Epithelial cell of prostate (primary cell): ENCODE measurements around a stretch of chr12.

GRCh38 chr12:92735030-92735462, 32.3 kb downstream of the PLEKHG7 start:
- RRBS: no CpG with 5 or more reads among the region's 2 CpGs

GRCh38 chr12:92746108-92746515, 43.3 kb downstream of the PLEKHG7 start:
- RRBS: no CpG with 5 or more reads among the region's 3 CpGs

DNA sequence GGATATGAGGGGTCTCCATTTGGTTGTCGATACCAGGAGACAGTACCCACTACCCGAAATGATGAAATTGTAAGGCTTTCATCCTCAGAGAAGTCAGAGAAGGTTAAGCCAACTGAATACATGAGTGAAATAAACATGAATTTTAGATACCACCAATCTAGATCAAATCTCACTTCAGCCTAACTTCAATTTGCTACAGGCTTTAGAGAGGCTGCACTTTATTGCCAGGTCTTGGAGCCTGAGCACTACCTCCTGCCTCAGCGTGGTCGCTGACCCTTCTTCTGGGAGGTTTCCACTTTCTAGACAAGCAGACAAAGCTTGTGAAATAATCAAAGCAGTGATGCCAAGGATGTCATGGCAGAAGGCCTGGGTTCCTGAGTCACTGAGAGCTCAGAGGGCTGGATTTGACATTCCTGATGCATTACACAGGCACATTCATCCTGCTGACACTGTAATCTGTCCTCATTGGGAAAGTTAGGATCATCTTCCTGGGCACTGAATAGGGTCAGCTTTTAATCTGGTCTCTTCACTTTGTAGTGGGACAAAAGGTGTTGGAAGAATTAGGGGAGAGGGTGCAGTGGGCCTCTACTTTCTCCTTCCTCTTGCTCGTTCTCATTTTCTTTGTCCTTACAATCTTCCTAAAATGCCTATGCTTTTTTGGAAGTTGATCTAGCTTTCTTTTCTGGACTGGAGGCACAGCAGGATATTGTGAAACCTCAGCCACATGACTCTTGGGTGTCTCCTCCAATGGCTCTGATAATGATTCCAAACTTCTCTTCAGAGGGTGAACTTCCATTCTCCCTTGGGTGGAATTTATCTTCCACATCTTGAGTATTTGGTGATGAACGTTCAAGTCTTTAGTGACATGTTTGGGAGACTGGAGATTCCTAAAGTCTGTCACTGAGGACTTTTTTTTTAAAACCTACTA, 29.7 kb downstream of the EEA1 start:
- RRBS: no CpG with 5 or more reads among the region's 6 CpGs

DNA sequence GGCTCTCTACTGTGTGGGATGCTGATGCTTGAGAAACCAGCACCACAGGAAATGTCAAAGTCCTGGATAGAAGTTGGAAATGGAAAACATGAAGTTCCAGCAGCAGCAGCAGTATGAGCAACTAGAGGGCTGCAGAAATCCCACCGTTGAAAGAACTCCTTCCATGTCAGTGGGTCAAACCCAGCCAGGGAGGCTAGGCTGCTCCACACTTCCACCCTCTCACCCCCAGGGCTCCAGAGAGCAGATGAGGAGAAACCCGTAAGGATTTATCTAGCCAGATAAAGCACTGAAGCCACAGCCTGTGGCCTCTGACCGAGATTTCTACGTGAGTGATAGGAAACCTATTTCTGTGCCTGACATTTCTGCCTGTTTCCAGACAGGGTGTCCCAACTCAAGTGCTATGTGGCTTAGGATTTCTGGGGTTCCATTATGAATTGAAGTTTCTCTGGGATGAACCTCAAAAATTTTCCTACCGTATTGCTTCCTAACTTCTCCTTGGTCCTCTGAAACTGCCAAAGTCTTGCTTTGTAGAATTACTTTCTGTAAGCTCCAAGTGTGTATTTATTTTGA, 100.0 kb upstream of the EEA1 start:
- RRBS: no CpG with 5 or more reads among the region's 5 CpGs

- RRBS: no CpG with 5 or more reads among the region's 11 CpGs
Observed at GRCh38 chr12:93440279-93440871, 1.4 kb downstream of the UBE2N start.

GRCh38 chr12:93442871-93443306, 1.1 kb upstream of the UBE2N start:
- RRBS: no CpG with 5 or more reads among the region's 3 CpGs

- RRBS: no CpG with 5 or more reads among the region's 3 CpGs
Observed at GRCh38 chr12:93448879-93449184, 7.1 kb upstream of the UBE2N start.

GRCh38 chr12:93552268-93552868, 20.1 kb upstream of the SOCS2 start:
- RRBS: no CpG with 5 or more reads among the region's 7 CpGs

GRCh38 chr12:93570114-93570696, 2.3 kb upstream of the SOCS2 start:
- RRBS: 1% methylated on average over 20 of the region's 56 CpGs

- RRBS: no CpG with 5 or more reads among the region's 13 CpGs
Observed at GRCh38 chr12:93573077-93573298, 513 bp downstream of the SOCS2 start.

- RRBS: 1% methylated on average over 7 of the region's 44 CpGs
Observed at GRCh38 chr12:93590898-93592163, 18.9 kb downstream of the SOCS2 start.

DNA sequence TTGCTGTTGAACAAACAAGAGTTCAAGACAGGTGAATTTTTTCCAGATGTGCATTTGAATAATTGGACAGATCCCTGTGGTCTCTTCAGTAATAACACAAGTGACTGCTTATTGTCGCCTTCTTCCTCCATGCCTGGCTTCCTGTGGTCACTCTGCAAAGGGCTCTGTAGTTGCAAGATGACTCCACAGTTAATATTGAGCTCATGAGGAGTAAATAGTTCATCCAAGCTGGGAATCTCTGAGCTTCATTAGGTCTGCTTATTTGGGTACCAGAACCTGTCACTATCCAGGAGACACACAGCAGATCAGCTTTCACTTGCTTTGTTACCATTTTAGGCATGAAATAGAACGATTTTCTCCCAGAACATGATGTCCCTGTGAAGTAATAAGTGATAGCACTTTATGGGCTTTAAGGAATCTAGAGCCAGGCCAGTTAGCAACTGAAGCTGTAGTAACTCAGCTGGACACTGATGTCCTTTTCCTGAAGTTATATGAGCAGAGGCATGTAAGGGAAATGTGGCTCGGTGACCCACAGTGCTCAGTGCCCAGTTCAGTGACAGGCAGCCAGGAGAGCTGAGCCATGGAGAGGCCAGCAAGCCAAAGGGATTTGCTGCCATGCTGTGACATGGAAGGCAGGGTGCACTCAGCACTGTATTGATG, 50.1 kb downstream of the CRADD start:
- RRBS: no CpG with 5 or more reads among the region's 3 CpGs

GRCh38 chr12:93741800-93743060, 65.1 kb downstream of the CRADD start:
- RRBS: under 1% methylated on average over 29 of the region's 54 CpGs

DNA sequence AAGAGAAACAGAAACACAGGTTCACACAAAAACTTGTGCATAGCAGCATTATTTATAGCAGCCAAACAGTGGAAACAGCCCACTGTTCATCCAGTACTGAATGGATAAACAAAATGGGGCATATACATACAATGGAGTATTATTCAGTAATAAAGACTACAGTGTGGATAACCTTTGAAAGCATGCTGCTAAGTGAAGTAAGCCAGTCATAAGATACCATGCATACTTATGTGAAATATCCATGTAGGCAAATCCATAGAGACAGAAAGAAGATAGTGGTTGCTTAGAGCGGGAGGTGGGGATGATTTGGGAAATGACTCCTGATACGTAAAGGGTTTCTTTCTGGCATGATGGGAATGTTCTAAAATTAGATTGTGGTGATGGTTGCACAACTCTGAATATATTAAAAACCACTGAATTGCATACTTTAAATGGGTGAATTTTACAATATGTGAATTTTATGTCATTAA, 99.4 kb downstream of the CRADD start:
- RRBS: no CpG with 5 or more reads among the region's 2 CpGs

DNA sequence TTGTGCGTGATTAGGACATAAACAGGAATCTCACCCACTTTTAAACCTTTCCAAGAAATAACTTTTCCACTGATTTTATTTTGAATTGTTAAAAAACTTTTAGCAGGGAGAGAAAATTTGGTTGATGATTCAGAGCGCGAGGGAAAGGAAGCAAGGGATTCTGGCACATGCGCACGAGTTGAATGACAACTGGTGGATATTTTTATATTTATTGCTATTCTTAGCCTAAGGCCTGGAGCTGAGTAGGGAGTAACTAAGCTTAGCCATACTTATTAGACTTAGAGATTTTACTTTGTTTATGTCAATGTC, 101.0 kb downstream of the CRADD start:
- RRBS: no CpG with 5 or more reads among the region's 5 CpGs

DNA sequence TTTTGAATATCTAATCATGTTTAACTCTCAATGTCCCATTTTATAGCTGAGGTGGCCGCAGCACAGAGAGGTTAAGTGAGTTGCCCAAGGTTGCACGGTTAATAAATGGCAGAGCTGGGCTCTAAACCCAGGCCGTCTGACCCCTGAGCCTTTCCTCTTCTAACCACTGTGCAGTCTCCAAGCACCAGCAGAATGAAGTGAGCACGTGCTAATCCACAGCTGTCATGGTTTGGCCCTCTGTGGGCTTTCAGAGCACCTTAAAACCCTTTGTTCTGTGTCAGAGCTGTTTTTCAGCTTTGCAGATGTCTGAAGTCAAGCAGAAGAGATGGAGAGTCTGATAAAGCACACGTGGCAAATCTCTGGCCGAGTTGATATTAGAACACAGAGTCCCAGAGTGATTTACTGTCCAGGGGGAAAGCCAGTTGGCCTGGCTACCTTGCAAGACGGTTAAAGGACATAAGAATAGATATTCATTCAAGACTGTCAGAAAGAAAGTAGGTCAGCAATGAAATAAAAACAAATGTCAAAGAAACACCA, 107.2 kb downstream of the CRADD start:
- RRBS: no CpG with 5 or more reads among the region's 7 CpGs

- RRBS: no CpG with 5 or more reads among the region's 3 CpGs
Observed at GRCh38 chr12:94075317-94076009, 72.9 kb upstream of the PLXNC1 start.

GRCh38 chr12:94240063-94240854, 91.9 kb downstream of the PLXNC1 start:
- RRBS: no CpG with 5 or more reads among the region's 3 CpGs

- RRBS: no CpG with 5 or more reads among the region's 8 CpGs
Observed at GRCh38 chr12:94304917-94305756, 154.5 kb downstream of the CEP83 start.

- RRBS: no CpG with 5 or more reads among the region's 4 CpGs
Observed at GRCh38 chr12:94367422-94368364, 92.0 kb downstream of the CEP83 start.